HGPS cell (cell line): ENCODE data around the gene FRAT2.

DNA sequence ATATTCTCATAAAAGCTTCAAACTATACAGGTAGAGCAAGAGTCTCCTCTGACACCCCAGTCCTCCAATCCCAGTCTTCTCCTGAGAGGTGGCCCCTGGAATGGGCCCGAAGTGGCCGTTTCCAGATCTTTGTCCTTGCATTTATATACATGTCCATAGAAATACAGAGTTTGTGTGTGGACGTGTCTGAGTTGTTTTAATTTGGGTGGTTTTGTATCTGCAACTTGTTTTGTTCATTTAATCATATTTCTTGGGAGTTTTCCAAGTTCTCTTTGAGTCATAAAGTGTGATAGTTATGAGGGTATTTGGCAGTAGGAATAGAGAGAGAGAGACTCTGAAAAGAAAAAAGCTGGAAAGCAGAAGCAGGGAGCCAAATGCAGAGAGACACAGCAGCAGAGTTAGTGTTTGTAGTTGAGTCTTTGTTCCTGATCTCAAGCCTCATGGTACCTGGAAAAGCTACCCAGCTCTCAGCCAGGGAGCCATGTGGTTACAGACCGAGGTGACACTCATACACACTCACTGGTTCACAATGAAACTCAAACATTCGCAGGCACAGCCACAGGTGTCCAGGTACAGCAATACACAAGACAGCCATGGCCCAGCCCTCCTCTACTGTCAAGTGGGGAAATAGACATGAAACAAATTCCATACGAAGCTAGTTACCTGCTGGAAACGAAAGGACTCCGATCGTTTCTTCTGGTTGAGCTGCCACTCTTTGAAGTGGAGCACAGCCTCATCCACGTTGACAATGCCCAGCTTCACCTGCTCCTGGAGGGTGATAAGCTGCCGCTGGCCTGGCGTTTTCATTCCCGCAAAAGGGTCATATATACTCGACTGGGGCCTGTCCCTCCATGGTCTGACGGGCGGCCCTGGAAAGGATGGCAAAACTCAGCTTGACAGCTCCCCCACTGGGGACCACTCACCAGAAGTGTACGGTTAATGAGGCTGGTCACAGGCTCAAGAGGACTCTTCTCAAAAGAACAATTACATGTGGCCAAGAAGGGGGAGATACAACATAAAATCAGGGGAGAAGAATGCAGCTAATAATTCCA lies 33.2 kb upstream of the TM9SF3 start:
- RRBS = no CpG with 5 or more reads among the region's 17 CpGs

GRCh38 chr10:96650932-96651686 lies 64.3 kb upstream of the TM9SF3 start:
- RRBS = no CpG with 5 or more reads among the region's 12 CpGs

DNA sequence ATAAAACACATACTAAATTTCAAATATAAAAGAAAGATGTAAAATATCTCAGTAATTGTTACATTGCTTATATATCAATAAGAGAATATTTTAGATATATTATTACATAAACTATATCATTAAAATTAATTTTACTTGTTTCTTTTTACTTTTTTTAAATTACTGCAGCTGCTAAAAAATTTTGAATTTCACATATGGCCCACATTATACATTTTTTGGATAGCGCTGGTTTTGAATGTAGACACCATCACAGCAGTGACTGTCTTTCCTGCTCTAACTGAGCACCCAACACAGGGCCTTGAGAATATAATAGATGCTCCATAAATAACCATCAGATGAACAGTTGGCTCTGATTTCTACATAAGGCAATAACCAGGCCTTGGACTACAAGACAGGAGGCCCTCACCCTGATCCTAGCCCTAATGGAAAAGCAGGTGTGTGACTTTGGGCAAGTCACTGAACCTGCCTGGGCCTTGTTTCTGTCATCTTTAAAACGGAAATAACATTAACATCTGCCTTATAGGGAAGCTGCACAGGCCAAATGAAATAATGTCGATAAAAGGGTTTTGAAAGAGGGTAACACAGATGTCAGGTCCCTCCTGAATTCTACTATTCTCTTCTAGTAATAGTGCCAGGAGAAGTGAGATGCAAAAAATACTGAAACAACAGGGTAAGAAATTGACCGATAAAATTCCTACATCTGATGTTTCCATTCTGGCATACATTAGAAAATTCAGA lies 20.8 kb downstream of the PIK3AP1 start:
- RRBS = no CpG with 5 or more reads among the region's 4 CpGs

DNA sequence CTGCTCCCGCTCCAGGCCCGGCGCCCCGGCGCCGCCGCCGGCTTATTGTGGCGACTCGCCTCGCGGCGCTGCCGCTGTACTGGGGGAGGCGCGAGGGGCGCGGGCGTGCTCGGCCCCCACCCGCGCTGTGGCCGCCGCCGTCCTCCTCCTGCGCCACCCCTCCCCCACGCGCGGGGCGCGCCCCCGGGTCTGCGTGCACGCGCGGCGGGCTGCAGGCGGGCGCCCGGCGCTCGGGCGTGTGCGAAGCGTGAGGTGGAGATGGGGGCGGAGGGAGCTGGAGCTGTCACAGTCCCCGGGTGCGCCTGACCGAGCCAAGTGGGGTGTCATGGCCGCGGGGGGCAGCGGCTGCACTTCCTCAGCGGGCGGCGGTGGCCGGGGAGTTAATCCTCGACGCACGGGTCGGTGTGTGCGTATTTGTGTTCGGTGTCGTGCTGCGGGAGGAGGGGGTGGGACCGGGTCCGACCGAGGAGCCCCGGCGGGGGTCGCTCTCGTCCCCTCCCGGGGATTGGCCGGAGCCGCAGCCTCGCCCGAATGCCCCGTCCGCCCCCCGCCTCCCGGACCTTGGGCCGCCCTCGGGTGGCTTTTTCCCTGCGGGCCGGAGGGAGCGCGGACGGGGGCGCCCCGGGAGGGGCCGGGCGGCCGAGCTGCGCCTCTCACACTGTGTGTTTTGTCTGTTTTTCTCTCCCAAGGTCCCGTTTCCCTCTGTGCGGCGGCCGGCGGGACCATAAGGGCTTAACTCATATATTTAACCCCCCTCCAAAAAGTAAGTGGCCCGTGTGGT lies 809 bp downstream of the LCOR start:
- RRBS = 2% methylated on average over 49 of the region's 99 CpGs

DNA sequence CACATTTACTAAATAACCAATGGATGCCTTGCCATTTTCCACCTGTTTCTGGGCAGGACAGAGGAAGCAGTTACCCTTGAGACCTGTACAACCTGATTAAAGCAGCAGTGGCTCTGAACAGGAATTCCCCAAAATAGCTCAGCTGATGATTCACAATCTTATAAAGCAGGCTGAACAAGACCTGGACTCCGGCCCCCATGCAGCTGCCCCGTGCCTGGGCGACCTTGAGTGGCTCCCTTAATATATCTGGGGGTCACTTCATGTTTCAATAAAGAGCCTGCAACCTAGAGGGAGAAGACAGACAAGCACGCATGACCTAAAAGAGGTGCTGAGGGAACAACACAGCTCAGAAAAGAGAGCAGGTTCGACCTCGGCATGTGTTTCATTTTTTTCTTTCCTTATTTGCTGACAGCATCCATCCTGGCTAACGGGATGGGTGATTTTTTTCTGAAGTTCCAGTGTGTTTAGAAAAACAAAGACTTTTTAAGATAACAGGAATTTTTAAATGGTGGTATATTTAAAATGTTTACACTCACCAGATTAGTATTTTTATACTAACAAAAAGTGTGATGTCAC lies 161.6 kb downstream of the SLIT1 start:
- RRBS = no CpG with 5 or more reads among the region's 7 CpGs

DNA sequence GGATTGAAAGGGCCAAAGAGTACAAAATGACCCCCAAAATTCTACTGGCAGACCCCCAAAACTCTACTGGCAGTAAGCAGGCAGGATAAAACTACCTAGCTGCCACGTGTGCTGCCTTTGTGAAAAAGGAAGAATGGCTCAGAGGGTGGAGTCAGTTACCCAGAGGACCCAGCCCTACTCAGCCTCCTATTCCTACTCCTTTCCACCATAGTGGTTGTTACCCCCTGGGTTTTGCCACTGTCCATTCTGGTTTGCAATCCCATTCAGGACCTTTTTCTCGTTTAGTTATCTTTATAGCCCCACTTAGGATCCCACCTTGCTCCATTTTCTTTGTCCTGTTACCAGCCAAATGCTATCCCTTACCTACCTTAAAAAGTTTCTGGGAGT lies 36.5 kb downstream of the ARHGAP19 start:
- RRBS = no CpG with 5 or more reads among the region's 2 CpGs

DNA sequence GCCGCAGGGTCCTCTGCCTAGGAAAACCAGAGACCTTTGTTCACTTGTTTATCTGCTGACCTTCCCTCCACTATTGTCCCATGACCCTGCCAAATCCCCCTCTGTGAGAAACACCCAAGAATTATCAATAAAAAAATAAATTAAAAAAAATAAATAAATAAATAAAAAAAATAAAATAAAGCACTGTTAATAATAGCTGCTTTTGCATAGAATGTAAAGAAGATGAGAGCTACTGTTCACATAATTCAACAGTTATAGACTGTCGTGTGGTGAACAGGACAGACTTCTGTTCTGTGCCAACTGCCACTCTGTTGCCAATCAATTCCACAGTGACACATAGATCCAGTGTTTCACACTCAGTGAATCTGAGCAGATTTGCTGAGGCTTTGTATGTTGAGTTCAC lies 15.0 kb downstream of the ARHGAP19 start:
- RRBS = no CpG with 5 or more reads among the region's 2 CpGs

- RRBS = no CpG with 5 or more reads among the region's 12 CpGs
These were observed 9.9 kb upstream of the ARHGAP19 start for GRCh38 chr10:97302163-97302951.

GRCh38 chr10:97334364-97335419 lies at the start of gene FRAT2:
Gene FRAT2 (minus strand): TSS chr10:97334729.
- RRBS = 2% methylated on average over 41 of the region's 115 CpGs

GRCh38 chr10:97380335-97381226 lies 20.6 kb downstream of the RRP12 start:
- RRBS = no CpG with 5 or more reads among the region's 15 CpGs

DNA sequence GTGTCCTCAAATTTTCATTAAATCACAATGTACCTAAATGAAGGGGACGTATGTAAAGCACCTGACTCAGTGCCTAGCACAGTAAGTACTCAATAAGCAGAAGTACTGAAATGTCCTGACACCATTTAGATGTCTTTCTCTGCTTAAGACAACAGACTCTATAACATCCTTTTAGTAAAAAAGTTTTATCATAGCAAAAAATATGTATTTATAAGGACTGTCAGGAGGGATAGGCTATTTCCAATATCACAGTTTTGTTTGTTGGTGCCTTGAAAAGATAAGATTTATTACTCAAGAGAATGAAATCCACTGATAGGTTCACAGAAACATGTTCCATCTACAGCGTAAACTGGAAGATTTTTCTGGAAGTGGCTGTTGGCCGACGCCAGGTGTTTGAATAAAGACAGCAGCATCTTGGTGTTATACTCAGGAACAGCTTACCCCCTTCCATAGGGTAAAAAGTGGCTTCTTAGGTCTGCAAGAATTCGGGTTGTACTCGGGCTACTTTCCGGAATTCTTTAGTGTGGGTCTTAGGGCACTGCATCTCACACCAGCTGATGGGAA lies 9.7 kb downstream of the EXOSC1 start:
- RRBS = no CpG with 5 or more reads among the region's 7 CpGs

DNA sequence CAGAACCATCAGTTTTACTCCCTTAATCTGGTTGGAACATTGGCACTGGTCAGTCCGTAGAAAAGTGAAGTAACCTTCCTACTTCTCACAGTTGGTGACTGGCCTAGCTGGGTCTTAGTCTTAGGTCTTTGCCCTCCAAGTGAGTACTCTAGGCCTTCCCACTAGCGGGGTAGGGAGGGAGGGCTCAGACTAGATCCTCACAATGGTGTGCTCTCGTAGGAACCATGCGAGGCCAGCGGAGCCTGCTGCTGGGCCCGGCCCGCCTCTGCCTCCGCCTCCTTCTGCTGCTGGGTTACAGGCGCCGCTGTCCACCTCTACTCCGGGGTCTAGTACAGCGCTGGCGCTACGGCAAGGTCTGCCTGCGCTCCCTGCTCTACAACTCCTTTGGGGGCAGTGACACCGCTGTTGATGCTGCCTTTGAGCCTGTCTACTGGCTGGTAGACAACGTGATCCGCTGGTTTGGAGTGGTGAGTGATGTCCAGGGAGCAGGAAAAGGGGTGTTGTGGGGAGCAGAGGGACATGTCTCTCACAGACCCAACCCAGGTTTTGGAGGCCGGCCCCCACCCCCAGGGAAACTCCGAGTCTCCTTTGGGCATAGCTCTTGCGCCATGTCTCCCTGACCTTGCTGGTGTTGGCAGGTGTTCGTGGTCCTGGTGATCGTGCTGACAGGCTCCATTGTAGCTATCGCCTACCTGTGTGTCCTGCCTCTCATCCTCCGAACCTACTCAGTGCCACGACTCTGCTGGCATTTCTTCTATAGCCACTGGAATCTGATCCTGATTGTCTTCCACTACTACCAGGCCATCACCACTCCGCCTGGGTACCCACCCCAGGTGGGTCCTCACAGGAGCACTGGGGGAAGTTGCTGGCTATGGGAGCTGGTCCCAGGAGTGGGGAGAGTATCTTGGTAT lies 5.7 kb downstream of the ZDHHC16 start:
- RRBS = 90% methylated on average over 6 of the region's 27 CpGs

DNA sequence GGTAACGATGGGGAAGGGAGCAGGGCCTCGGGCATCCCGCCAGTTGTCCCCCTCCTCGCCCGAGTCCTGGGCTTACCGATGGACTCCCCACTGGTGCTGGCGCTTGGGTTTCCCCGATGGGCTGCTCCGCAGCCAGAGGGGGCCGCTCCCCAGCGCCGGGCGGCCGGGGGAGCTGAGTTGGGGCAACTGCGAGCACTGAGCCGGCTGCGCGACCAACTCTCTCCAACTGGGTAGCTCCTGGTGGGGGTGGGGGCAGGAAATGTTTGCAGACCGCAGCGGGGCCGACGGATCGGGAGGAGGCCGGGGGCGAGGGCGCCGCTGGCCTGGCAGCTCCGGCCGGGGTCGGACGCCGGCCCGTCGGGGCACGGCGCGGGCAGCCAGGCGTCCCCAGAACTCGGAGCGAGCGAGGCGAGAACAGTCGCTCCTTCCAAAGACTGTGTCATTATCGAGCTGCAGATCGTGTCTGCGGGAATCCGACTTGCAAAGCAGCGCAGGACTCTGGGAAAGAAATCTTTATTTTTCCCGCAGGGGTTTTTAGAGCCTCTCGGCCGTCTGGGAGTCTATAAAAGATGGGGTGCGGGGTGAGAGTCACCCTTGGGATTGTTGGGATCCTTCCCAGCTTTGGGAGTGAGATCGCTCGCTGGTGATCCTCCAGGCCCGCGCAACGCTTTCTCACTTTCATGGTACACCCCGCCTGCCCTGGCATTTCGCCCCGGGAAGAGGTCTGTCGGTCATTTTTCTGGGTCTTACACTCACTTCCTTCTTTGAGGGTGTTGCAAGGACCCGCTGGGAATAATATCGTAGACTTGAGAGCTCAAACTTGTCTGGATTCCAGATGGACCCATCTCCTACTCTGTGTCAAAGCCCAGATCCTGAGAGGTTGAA lies 791 bp downstream of the UBTD1 start:
- RRBS = 3% methylated on average over 5 of the region's 63 CpGs

DNA sequence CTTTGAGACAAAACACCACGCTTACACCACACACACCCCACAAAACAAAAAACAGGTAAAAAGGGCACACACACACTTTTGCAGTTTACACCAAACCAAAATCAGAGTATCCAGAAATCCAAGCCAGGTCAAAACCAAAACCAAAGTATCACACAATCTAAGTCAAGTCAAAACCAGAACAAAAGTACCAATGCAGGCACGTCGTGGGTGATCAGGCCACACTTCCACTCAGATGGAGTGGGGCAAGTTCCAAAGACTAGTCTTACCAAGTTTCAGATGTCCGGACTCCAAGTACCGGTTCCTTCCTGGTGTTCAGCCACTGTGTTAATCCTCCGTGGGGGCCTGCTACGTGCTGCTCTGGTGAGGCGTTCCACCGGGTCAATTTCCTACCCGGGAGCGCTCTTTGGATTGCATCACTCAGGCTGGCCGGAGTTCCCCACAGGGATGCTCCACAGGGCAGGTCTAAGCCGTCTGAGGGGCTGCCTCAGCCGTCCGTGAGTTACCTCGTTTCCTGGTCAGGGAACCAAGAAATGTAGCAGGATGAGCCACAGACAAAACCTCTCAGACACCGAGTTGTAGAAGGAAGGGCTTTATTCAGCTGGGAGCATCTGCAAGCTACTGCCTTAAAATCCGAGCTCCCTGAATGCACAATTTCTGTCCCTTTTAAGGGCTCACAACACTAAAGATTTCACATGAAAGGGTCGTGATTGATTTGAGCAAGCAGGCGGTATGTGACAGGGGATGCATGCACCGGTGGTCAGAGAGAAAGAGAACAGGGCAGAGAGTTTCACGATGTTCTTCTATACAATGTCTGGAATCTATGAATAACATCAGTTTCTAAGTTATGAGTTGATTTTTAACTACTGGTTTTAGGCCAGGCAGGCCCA lies 11.5 kb upstream of the ANKRD2 start:
- RRBS = 86% methylated on average over 1 of the region's 22 CpGs

GRCh38 chr10:97675067-97676293 lies 11.6 kb downstream of the AVPI1 start:
- RRBS = 96% methylated on average over 3 of the region's 18 CpGs

DNA sequence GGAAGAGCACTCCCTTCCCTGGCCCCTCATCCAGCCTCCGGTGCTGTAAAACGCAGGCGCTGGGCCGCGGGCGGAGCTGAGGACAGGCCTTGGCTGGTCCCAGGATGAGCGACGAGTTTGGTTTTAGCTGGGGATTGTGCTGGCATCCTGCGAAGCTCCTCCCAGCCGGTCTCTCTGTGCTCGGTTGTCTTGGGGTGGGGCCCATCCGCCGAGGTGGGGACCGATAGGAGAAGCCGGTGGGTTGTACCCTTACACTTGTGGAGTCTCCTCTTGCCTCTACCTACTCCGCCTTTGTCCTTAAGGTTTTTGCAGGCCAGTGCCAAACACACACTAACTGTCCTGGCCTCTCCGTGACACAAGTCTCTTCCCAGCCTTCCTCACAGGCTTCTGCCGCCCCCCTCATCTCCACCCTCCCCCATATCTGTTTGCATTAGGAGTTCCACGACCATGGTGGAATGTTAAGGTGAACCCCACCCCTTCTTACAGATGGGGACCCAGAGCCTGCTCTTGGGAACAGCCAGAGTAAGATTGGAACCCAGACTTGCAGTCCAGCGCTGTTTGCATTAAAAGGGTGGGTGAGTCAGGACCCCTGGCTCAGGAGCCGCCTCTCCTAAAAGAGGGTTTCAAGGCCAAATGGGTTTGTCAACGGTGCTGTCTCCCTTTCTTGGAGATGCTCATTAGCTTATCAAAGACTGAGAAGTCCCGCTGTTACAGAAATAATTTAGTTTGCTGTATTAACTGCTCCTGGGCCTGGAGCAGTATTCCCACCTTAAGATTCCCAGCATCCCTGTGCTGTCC lies 1.5 kb downstream of the MARVELD1 start:
- RRBS = 3% methylated on average over 7 of the region's 23 CpGs

DNA sequence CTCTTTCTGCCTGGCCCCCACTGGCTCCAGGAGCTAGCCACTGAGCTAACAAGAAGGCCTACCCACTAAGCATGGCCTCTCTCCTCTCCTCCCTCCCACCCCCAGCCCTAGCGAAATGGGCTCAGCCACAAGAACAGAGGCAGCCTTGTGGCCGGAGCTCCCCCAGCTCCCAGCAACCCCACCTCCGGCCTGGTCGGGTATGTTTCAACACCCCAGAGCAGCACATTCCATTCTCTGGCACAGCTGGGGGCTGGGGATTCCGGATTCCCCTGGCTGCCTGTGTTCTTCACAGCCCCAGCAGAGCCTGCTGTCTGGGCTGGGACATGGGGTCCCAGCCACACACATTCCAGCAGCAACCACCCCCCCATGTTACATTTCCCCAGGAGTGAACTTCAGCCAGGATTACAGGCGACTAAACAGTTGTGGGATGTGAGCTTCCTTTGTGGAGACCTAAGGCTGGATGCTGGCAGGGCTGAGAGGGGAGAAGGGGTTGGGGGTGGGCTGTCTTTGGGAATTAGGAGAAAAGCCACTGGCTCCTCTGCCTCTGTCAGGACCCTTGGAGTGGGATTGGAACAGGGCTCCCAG lies 8.9 kb downstream of the SFRP5 start:
- RRBS = 28% methylated on average over 3 of the region's 6 CpGs

GRCh38 chr10:97895772-97896130 lies 46.1 kb downstream of the GOLGA7B start:
- RRBS = 78% methylated on average over 4 of the region's 14 CpGs

- RRBS = no CpG with 5 or more reads among the region's 7 CpGs
These were observed 2.5 kb downstream of the HPS1 start for GRCh38 chr10:98444236-98444685.

DNA sequence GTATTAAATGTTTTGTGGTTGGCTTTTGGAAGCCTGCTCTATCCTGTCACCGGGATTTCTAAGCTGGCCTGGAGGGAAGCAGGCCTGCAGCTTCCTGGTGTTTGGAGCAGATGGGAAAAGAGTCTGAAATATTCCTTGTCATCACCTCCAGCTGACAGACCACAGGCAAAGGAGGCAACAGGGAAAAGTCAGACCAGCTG lies 120.6 kb upstream of the HPS1 start:
- RRBS = no CpG with 5 or more reads among the region's 1 CpG